Subcutaneous preadipocyte (primary cell): ENCODE measurements around a stretch of chr2.

- CAGE, long polyA plus RNA = no peak
Measured at GRCh38 chr2:17543828-17544362, 3.4 kb downstream of the VSNL1 start.

- CAGE, long polyA plus RNA = no peak
Measured at GRCh38 chr2:17763554-17764485, 9.9 kb downstream of the GEN1 start.

DNA sequence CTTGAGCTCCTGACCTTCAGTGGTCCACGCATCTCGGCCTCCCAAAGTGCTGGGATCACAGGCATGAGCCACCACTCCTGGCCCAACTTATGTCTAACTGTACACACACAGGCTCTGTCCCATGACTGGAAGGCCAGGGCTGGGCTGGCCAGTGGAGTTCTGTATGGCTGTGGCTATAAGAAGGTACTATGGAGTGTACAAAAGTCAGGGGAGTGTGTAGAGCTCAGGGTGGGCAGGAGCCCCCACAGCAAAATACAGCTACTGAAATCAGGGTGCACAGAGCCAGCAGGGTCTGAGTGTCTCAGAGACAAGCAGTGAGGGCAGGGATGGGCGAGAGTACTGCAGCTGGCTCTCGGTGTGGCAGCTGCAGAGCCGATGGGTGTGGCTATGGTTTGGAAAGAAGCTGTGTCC lies 10.5 kb upstream of the MSGN1 start:
- CAGE, long polyA plus RNA = no peak

- CAGE, long polyA plus RNA = no peak
Measured at GRCh38 chr2:17892771-17893542, 14.5 kb downstream of the KCNS3 start.

DNA sequence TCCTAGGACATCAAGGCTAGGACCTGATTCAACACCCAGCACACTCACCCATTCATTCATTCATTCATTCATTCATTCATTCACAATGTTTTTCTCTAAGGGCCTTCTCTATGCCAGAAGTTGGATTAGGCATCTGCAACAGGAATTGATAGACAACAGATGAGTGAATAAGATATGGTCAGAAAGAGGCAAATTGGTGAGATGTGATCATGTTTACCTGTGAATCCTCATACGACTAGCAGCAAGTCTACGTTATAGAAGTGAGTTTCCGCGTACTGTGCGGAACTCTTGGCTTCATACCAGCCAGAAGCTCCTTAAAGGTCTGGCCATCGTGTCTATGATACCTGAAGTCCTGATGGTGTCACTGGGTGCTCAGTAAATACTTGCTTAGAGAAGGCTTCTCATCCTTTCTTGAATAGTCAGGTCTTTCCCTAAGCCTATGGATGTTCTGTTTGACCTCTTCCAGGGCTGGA lies 126.6 kb downstream of the OSR1 start:
- CAGE, long polyA plus RNA = no peak

DNA sequence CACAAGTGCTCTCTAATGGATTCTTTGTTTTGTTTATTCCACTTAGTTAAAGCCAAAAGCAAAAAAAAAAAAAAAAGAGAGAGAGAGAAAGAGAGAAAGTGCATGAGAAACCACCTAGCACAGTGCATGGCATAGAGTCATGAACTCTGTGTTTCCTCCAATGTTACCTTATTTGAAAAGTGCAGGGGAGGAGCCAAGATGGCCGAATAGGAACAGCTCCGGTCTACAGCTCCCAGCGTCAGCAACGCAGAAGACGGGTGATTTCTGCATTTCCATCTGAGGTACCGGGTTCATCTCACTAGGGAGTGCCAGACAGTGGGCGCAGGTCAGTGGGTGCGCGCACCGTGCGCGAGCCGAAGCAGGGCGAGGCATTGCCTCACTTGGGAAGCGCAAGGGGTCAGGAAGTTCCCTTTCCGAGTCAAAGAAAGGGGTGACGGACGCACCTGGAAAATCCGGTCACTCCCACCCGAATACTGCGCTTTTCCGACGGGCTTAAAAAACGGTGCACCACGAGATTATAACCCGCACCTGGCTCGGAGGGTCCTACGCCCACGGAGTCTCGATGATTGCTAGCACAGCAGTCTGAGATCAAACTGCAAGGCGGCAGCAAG lies 52.7 kb downstream of the OSR1 start:
- CAGE, long polyA plus RNA = no peak

DNA sequence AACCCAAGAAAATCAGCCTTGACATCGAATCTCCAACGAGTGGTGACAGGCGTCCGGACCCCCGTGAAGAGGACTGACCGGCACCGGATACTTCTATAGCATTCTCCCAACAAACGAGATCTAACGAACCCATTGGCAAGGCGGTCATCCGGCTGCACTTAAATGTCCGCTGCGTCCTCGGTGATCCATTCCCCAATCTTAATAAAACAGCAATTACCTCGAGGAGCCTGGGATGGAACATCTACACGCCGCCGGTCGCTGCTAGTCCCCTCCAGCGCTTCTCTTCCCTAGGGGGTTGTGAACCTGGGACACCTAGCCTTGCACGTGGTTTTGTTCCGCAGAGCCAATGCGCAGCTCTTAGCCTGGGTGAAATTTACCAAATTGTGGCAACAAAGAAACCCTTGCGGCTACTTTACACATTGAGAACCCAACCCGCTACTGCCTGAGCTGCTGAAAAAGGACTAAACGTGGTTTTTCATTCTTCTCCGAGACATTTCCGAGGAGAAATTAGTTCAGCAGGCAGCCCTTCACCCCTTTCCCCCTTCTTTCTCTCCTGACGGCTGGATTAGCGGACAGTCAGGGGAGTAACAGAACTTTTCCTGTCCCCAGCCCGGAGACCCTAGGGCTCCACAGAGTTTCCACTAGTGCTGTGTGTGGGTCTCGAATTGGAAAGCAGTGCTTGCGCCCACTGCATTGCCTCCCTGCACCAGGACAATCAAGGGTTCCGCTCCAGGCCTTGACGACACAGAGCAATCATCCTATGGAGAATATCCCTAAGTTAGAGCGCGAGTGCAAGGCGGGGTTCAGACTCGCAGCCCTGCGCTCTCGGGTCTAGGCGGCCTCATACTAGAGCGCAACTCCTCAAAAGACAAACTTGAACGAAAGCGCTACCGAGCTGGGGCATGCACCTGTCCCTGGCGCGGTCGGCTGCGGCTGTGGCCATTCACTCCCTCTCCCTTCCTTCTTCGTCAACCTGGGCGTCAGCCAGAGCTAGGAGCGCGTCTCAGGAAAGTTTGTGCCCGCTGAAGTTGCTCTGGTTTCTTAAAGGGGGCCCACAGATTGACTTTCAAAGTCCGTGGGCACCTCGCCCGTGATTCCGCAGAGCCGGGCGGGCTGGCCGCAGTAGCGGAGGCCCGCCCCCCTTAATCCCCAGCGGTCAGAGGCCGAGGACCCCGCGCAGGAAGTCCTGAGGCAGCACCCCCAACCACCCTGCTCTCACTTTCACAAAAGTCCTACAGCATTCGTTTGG lies 1.0 kb downstream of the OSR1 start:
- CAGE, long polyA plus RNA = no peak

DNA sequence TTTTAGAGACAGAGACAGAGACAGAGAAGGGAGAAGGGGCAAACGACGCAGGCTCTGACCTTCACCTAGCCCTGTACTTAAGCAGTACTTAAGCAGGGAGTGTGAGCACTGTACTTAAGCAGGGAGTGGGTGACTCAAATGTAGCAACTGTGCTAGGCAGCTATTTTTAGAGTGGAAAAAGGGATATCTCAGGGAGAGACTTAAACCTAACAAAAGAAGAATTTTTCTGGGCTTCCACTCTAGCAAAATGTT lies 154.5 kb downstream of the TTC32 start:
- CAGE, long polyA plus RNA = no peak

- CAGE, long polyA plus RNA = no peak
Measured at GRCh38 chr2:19786061-19787188, 115.4 kb downstream of the TTC32 start.

DNA sequence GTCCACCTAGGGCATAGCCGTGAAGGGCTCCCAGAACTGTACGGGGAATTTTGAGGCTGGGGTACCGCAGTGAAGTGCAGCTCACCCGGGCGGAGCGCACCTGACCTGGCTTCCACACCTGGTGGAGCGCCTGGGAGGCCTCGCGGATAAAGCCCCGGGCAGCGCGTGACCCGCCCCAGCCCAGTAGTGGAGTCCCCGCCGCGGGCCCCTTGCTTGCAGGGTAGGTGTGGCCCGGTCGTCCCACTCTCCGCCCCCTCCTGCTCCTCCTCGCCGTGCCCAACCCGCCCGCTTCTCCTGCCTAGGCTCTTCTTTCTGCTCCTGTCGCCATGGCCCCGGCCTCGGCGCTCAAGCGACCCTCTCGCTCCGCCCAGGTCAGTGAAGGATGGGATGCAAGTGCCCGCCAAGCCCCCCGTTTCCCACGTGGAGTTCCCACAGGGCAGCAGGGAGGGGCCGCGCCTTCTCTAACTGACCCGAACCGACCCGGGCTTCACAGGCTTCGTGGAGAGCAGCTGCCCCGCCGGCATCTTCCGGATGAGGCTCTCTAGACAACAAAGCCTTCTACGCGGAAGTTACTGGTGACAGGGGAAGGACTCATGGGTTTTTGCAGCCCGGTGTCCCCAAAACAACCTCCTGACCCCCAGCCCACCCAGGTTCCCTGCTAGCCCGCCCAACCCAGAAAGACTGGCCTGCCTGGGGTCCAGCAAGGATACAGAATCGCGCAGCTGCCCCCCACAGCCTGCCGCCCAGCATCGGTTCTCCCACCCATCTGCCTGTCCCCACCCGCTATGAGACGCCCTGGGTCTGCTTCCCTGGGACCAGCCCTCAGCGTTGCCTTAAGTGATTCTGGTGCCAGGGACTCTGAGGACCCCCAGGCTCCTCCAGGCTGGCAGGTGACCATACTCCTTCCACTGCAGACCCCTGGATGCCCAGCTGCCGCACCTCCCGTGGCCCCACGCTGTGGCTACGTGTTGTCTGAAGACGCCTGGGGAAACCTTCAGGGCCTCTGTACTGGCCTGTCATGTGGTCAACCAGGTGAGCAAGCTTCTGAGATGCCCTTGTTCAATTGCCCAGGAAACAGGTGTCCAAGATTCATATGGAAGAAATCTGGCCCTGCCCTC lies 32.8 kb downstream of the TTC32 start:
- CAGE, long polyA plus RNA = no peak

- CAGE, long polyA plus RNA = no peak
Measured at GRCh38 chr2:19891986-19892330, 9.8 kb downstream of the TTC32 start.

DNA sequence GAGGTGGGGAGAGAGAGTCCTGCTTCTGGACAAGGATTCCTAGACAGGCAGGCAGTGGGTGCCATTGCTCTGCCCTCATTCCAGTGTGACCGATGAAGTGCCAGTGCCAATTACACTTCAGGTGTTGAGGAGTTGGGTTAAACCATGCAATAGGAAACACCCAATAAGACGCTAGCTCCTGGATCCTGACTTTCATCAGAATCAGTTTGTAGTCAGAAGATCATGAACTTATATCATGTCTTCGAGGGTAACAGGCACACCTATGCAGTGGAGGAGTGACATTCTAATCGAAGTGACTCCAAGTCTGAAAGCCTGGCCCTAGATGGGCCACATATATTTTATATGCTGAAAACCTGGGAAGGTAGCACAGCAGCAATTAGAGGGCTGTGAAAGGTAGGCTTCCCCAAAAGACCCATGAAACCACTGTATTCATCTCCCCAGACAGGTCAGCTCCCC lies 17.9 kb downstream of the LAPTM4A start:
- CAGE, long polyA plus RNA = no peak

DNA sequence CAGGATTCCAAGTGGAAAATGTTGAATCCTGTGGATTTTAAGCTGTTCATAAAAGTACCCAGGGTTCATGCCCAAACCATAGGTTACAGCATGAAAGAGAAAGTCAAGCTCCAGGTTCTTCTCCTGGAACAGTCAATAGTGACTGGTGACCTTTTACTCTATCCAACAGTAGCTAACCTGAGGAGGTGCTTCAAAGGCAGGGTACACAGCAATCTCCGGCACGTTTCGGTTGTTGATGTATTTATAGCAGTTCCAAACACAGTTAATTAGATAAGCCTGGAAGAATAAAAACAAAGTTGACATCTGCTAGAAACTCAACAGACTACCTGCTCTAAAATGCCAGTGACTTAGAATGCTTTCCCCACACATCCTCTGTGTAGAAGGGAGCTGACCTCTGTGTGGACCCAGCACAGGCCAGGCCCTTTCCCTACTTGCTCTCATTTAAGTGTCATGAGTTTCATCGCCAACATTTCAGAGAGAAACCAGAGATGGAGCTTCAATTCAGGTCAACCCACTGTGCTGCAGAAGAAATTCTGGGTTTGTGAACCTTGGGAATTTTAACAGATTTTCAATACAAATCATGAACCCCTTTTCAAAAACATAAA lies 17.2 kb downstream of the LAPTM4A start:
- CAGE, long polyA plus RNA = no peak

DNA sequence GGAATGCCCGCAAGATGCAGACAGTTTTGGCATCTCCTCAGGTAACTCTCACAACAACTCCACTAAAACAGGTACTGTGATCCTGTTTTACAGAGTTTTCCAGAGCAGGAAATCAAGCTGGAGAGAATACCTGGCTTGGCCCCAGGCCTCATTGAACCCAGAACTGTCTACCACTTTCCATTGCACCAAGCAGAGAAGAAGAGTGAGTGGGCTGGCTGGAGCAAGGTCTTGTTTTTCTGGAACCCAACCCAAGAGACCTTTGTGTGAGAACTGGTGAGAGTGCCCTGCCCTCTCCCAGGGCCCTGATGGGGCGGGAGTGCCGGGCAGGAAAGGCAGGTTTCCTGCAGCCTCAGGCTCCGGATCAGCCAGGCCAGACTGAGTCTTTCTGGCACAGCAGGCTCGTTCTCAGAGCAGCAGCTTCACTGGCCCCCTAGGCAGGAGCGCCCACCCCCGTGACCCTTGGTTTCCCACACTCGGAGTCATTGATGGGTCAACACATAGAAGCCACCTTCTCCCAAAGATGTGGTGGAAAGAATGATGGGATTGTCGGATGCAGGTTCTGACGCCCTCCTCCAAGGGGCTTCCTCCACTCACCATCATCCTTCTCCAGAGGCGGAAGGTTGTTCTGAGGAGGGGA lies 62.5 kb upstream of the LAPTM4A start:
- CAGE, long polyA plus RNA = no peak

GRCh38 chr2:20217181-20218361 lies 7.4 kb downstream of the SDC1 start:
- CAGE, long polyA plus RNA = no peak

- CAGE, long polyA plus RNA = no peak
Measured at GRCh38 chr2:20329043-20329893, 21.4 kb downstream of the PUM2 start.

- CAGE, long polyA plus RNA = no peak
Measured at GRCh38 chr2:20444569-20445161, 2.2 kb upstream of the RHOB start.

GRCh38 chr2:20448901-20449444 lies 2.1 kb downstream of the RHOB start:
- CAGE, long polyA plus RNA = no peak

DNA sequence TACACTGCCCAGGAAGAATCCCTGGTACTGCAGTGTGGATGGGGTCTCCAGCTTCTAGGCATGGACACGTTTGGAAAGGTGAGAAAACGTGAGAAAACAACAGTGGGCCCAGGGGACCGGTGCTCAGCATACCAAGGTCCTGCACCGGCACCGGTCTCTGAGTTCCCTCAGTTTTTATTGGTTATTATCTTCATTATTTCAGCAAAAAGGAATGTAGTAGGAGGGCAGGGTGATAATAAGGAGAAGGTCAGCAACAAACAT lies 54.2 kb downstream of the RHOB start:
- CAGE, long polyA plus RNA = no peak

DNA sequence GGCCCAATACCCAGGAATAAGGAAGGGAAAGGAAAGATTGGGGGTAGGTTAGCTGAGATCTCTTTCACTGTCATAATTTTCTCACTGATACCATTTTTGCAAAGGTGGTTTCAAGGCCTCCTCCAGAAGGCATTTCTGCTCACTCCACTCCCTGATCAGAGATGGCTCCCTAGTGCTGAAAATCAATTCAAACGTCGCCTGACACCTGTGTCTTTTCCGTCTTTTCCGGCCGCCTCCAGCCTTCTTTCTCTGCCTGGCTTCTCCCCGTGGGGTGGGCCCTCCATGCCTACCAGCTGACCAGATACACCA lies 90.9 kb downstream of the RHOB start:
- CAGE, long polyA plus RNA = no peak